Metastatic Liver Carcinoma in the Lung (tissue), 2 donors: Measurements from ENCODE around the genes RNF207 and TAS1R1.

GRCh38 chr1:6013020-6013438 is 20.8 kb upstream of the NPHP4 start:
- PRO-cap, 2 experiments: no peak in any of the 2 experiments

GRCh38 chr1:6099486-6100531 is 54.1 kb downstream of the KCNAB2 start:
- PRO-cap, 2 experiments: no peak in any of the 2 experiments

DNA sequence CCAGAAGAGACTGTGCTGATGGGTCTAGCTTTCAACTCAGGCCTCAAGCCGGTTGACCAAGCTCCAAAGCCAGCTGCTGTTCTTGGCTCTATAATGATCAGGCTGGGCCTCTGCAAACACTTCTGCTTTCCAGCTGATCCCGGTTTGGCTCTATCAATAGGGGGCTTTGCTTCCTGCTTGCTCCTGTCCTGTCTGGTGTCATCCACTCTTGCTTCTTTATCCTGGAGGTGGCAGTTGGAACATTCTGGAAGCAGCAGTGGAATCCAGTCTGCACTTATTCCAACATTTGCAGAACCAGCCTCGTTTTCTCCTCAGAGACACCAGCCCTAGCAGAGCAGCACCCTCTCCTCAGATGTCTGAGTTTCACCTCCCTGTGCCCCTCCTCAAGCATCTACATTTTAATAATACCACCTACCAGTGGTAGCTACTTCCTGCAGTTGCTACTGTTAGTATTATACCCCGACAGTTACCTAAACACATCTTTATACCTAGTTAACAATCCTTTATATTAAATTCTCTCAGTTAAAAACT is 1.2 kb upstream of the RPL22 start:
- PRO-cap, 2 experiments: no peak in any of the 2 experiments

GRCh38 chr1:6205723-6206930 is at the start of gene RNF207:
TSS of gene RNF207 (plus strand) at chr1:6206119.
- PRO-cap, 2 experiments: peak in 2 of 2 experiments; most common plus-strand start chr1:6206094 (in 1); most common minus-strand start chr1:6206014 (in 2)

DNA sequence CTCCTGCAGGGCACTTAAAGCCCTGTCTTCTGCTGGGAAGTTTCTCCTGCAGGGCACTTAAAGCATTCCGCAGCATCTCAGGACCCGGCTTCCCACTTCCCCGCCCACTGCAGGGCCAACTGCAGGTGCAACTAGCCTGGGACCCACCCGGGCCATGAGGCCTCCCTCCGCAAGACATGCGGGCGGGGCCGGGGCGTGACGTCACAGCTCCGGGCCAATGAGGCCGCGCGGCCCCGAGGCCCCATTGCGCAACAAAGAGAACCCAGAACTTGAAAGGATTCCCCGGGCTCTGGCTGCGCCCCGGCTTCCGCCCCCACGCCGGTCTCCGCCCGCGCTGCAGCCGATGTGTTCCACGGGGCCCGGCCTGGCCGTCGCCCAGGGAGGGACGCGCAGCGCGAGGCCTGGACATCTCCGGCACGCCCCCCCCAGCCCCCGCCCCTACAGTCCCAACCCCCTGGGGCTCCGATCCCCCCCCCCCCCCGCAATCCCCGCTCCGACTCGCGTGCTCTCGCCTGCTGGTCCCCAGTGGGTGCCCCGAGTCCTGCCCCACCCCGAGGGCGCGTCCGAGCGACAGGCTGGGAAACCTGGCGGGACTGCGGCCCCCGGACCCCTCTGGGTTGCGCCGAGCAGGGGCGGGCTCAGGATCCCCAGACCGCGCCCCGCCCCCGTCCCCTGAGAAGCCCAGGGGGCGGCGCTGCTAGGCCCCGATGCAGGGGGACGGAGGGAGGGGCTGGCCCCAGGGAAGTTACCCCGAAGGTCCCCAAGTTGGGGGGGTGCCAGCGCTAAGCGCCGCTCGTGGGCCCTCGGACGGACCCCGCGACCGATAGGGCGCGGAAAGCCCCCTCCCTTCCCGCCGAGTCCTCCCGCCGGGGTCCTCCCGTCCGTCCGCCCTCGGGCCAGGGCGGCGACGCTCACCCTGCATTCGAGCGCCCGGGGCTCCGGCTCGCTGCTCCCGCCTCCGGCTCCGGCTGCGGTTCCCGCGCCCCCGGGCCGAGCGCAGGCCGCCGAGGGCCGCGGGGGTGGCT is 676 bp downstream of the GPR153 start:
- PRO-cap, 2 experiments: peak in 2 of 2 experiments; most common plus-strand start position 265 of the sequence (in 2)

- PRO-cap, 2 experiments: no peak in any of the 2 experiments
Measured at GRCh38 chr1:6294489-6295175, 33.7 kb upstream of the GPR153 start.

GRCh38 chr1:6418829-6419444 is 782 bp downstream of the HES2 start:
- PRO-cap, 2 experiments: no peak in any of the 2 experiments

DNA sequence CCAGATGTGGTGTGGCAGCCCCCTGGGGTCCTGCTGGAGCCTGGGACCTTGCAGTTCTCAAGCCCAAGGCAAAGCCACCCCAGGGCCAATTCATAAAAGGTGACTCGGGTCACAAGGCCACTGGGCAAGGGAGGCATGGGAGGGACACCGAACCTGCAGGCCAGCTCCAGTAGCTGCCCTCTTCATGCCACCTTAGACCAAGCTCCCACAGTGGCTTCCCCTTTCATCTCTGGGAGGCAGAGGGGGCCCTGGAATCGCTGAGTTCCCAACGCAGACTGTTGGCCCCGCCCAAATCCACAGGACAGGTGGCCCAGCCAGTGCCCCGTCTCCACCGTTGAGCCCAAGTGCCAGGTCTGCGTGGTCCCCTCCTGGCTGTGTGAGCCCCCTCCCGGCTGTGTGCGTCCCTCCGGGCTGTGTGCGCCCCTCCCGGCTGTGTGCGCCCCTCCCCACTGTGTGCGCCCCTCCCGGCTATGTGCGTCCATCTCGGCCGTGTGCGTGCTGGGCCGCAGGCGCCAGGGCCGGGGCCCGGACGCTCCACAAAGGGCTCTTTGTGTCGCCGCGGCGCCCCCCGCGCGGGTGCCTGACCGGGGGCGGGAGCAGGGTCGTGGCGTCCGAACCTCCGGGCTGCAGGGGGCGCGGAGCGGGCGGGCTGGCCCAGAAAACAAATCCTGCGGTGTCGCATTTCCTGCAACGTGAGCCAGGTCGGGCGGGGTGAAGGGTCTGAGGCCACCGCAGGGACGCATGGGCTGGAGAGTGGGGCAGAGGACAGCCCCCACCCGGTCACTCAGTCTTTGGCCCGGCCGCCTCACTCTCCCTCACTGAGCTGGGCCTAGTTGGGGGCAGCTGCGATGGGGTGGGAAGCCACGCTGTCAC is 19.0 kb downstream of the TNFRSF25 start:
- PRO-cap, 2 experiments: peak in 1 of 2 experiments; most common plus-strand start position 751 of the sequence (in 1); most common minus-strand start position 635 of the sequence (in 1)

DNA sequence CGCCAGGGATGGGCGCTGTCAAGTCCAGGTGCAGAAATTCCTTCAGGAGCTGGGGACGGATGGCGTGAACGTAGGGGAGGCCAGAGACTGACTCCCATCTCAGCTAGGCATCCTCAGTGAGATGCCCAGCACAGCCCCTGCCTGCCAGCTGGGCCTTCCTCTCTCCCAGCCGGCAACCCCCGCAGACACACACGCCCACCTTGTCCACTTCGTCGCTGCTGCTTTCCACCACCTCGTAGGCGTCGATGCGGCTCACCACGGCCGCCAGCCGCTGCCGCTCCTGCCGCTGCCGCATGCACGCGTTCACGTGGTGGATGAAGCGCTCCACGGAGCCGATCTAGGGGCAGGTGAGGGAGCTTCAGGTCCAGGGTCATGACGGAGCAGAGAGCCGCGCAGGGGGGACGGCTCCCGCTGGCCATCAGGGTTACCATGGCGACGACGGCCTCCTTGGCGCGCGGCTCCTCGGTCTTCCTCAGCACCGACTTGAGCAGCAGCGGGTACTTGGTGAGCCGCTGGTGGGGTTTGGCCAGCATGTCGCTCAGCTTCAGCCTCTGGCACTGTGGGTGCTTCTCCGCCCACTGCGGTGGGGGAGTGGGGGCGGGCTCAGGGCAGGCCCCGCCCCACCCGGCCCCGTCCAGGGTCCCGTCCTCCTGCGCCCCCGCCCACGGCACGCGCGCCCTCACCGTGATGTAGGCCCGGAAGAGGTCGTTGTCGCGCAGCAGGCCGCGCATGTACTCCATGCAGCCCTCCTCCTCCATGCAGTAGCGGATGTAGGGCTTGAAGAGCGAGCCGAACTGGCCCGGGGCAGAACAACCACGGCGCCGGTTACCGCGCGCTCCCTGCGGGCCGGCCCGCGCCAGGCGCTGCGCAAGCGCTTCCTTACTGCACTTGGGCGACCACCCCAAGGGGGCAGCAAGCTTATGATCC is 4.6 kb upstream of the TNFRSF25 start:
- PRO-cap, 2 experiments: no peak in any of the 2 experiments

DNA sequence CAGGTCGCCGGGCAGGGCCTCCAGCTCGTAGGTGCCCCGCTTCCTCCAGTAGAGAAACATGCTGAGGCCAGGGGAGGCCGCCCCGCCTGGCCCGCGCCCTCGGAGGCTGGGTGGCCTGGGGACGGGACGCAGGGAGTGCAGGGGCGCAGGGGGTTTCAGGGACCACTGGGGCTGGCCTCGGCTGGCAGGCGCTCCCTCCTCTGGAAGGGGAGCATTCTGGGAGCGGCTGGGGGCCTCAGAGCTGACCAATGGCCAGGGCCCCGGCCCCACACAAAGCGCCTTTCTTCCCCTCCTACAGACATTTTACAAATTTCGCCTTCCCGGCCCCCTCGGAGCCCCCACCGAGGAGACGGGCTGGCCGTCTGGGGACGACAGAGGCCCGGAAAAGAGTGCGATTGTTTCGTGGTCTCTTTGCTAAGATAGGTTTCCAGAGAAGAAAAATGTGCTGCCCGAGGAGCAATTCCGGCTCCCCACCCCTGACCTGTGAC is 14.7 kb upstream of the PLEKHG5 start:
- PRO-cap, 2 experiments: no peak in any of the 2 experiments

DNA sequence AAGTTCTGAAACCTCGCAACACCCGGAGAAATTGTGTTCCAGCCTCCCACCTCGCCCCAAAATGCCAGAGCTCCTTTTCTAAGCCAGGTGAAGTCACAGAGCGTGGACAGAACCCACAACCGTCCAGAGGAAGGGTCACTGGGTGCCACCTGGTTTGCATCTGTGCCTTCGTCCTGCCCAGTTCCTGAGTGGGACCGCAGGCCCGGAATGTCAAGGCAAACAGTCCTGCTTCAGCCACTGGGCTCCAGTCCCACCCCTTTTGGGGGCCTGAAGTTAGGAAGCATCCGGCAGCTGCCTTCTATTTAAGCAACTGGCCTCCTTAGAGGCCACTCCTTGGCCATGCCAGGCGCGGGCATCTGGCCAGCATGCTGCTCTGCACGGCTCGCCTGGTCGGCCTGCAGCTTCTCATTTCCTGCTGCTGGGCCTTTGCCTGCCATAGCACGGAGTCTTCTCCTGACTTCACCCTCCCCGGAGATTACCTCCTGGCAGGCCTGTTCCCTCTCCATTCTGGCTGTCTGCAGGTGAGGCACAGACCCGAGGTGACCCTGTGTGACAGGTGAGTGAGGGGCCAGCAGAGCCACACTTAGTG is at the start of gene TAS1R1:
TSS of gene TAS1R1 (plus strand) at position 299 of the 589 bp plus-strand sequence.
- PRO-cap, 2 experiments: no peak in any of the 2 experiments

- PRO-cap, 2 experiments: no peak in any of the 2 experiments
Measured at GRCh38 chr1:6592293-6592596, 10.4 kb downstream of the KLHL21 start.

- PRO-cap, 2 experiments: no peak in any of the 2 experiments
Measured at GRCh38 chr1:6592729-6594003, 9.5 kb downstream of the KLHL21 start.

DNA sequence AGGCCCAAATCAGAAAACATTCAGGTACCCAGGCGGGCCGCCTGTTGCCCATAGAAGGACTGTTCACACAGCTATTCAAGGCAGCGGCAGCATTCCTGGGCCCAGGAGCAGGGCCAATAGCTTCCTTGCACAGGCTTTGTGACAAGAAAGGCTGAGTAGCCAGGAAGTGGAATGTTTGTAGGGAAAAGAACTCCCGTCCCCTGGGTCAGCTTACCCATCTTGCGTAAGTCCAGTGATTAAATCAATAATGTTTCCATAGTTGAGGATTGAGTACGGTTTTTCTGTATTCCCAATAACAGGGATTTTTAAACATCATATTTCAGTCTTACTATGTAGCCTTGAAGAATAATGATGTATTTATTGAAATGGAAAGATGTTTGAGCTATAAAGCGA is 1.6 kb upstream of the KLHL21 start:
- PRO-cap, 2 experiments: peak in 2 of 2 experiments; most common plus-strand start position 144 of the sequence (in 1); most common minus-strand start position 97 of the sequence (in 1)

- PRO-cap, 2 experiments: peak in 2 of 2 experiments; most common plus-strand start chr1:6784789 (in 2); most common minus-strand start chr1:6784982 (in 2)
Measured at GRCh38 chr1:6784039-6785198, 835 bp upstream of the CAMTA1 start.

GRCh38 chr1:7069754-7070261 is 284.6 kb downstream of the CAMTA1 start:
- PRO-cap, 2 experiments: no peak in any of the 2 experiments

- PRO-cap, 2 experiments: no peak in any of the 2 experiments
Measured at GRCh38 chr1:7252619-7253299, 467.5 kb downstream of the CAMTA1 start.

DNA sequence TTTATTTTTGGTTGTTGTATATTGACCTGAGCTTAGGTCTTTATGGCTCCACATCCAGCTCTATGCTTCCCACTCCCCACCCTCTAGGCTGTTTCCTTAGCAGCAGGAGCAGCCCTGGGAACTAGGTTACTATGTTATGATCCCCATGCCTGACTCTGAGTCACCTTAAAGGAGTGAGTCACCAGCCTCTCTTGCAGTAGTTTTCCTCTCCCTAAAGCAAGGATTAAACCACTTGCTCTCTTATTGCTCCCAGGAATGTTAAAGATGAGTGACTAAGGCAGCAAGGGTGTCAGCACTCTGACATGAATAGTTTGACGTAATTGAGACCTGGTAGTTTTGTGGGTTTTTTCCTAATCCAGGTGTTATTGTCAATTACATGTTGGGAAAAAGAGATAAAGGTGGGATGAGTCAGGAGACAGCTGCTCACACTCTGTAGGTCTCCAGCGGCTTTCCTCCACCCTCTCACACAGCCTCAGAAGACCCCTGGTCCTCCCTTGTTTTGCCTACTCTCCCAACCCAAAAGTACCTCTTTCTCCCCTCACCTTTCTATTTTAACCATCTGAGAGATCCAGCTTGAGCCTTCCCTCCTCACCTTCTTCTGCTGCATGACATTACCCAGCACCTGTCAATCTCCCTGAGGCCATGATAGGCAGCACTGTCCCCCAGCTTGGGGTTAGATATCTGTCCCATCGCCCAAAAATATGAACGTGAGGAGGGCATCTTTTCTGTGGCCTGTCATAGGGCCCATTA is 369.1 kb upstream of the VAMP3 start:
- PRO-cap, 2 experiments: no peak in any of the 2 experiments

- PRO-cap, 2 experiments: no peak in any of the 2 experiments
Measured at GRCh38 chr1:7550957-7551374, 220.1 kb upstream of the VAMP3 start.

GRCh38 chr1:7781476-7782807 is 2.1 kb upstream of the PER3 start:
- PRO-cap, 2 experiments: no peak in any of the 2 experiments